Skin of body (tissue), 2 donors: ENCODE measurements around a stretch of chr16.

GRCh38 chr16:85288958-85289284 lies 176.6 kb upstream of the CIBAR2 start:
- RAMPAGE, long total RNA = no peak

GRCh38 chr16:85309810-85310983 lies 197.9 kb upstream of the CIBAR2 start:
- RAMPAGE, long total RNA = no peak

- RAMPAGE, long total RNA = no peak
These were observed 221.2 kb upstream of the GSE1 start for GRCh38 chr16:85391634-85392511.

GRCh38 chr16:85431016-85431638 lies 182.0 kb upstream of the GSE1 start:
- RAMPAGE, long total RNA = no peak

- RAMPAGE, long total RNA = no peak
These were observed 176.4 kb upstream of the GSE1 start for GRCh38 chr16:85436606-85437242.

DNA sequence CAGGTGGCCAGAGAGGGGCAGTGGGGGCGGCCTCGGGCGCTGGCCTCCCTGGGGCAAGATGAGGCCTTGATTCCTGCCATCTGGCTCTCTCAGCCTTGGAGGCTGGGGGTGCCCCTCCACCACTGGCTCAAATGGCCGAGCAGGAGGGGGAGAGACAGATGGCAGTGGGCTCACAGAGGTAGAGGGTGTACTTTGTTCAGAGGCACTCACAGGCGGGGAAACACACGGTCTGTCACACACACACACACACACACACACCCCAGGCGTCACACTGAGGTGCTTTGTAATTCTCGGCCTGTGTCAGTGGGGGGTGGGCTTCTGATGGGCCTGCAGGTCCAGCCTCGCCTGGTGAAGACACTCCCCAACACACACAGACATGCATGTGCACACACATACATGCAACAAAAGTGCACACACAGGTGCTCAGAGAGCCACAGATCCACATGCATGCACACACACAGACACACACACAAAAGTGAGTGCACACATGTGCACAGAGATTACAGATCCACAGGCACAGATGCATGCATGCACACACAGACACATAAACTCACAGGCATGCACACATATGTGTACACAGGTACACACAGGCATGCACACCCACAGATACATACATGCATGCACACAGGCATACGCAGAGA lies 173.7 kb upstream of the GSE1 start:
- RAMPAGE, long total RNA = no peak

GRCh38 chr16:85458705-85459303 lies 154.3 kb upstream of the GSE1 start:
- RAMPAGE, long total RNA = no peak

- RAMPAGE, long total RNA = no peak
These were observed 132.4 kb upstream of the GSE1 start for GRCh38 chr16:85480728-85481131.

GRCh38 chr16:85555197-85555619 lies 57.9 kb upstream of the GSE1 start:
- RAMPAGE, long total RNA = no peak

DNA sequence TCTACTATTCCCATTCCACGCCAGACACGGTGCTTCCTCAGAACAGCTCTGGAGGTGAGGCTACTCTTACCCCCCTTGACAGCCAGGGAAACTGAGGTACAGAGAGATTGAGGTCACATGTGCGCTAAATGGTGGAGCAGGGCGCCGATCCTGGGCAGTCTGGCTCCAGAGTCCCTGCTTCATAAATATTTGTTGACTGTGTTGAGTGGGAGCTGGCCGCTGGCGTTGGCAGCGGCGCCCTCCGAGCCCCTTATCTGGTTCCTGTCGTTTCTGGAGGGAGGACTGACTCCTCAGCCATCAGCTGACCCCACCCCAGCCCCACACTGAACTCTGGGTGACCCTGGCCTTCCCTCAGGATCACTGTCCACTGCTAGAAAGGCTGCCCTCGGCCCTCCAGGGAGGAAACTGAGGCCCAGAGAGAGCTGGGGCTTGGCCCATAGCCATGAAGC lies 51.9 kb upstream of the GSE1 start:
- RAMPAGE, long total RNA = no peak

GRCh38 chr16:85562029-85563183 lies 50.7 kb upstream of the GSE1 start:
- RAMPAGE, long total RNA = no peak

- RAMPAGE, long total RNA = no peak
These were observed 44.6 kb upstream of the GSE1 start for GRCh38 chr16:85568320-85569214.

DNA sequence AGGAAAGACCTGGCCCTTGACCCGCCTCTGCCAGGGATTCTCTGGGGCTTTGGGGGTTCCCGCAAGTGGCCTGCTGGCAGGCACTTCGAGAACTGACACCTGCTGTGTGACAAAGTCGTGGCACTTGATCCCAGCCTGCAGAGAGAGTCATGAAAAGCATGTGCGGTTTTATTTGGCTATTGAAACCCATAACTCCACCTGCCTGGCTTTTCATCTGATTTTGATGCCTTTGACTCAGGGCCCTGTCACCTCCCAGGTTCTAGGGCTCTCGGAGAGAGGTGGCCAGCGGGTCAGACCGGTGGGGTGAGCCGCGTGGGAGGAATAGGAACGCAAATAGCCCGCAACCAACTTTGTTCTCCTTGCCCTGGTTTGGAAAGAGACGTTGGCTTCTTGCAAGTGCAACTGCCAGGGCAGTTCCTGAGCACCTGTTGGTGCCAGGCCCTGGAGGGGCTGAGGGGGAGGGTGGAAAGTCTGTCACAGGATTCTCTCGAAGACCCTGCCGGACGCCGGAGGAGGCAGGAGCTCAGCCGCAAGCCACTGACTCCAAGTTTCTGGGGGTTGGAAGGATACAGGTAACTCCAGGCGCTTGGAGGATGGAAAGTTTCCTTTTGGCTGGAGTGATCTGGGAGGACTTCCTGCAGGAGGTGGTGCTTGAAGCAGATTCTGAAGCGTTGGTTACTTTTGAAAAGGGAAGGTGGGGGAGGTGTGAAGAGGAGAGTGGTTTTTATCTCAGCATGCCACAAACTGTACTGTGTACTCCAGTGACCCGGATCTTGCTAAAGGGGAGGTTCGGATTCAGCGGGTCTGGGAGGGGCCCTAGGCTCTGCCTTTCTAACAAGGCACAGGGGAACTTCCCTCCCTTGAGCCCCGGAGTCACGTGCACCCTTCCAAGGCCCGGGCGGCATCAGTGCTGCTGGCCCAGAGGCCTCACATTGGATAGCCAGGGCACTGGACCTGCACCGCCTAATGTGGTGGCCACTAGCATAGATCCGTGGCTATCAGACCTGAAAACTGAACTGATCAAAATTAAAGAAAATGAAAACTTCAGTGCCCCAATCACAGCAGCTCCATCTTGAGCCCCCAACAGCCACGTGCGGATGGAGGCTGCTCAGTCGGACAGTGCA lies 42.4 kb upstream of the GSE1 start:
- RAMPAGE, long total RNA = no peak

- RAMPAGE, long total RNA = no peak
These were observed 39.6 kb upstream of the GSE1 start for GRCh38 chr16:85573528-85573877.

GRCh38 chr16:85624407-85625436 lies 11.6 kb downstream of the GSE1 start:
- RAMPAGE, long total RNA = no peak

DNA sequence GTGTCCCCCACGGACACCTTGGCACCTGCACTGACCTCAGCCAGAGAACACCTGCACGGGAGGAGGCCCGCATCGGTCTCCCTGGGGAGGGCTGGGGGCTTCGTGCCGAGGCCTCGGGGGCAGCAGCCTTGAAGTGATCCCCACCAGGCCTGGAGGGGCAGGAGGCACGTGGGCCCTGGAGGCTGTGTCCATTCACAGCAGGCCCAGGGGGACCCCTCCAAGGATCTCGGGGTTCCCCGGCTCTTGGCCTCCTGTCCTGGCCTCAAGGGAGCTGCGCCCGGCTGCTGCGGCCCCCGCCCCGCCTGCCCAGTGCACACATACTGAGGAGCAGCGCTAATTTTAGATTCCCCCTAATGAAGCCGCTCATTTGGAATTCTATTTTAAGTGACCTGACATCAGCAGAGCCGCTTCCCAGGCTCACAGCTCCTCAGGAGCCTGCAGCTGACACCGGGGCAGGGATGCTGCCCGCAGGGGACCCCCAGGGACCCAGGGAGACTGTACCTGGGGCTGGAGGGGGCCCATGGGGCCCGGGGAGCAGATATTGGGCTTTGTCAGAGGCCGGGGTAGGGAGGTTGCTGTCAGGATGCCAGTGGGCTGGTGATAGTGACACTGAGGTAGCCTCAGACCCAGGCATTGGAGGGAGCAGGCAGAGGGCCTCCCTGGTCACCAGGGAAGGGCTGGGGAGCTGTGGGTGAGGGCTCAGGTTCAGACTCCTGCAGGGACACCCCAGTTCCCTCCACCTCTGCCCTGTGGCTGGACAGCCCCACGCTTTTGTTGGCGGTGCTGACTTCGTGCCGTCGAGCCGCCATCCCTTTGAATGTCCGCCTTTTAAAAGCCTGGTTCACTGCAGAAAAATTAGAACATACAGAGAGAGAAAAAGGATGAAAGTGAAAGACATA lies 15.0 kb downstream of the GSE1 start:
- RAMPAGE, long total RNA = no peak

- RAMPAGE, long total RNA = no peak
These were observed 31.6 kb downstream of the GINS2 start for GRCh38 chr16:85657033-85657694.

- RAMPAGE, long total RNA = no peak
These were observed 15.5 kb downstream of the GINS2 start for GRCh38 chr16:85673075-85673766.

- RAMPAGE, long total RNA = no peak
These were observed 14.2 kb downstream of the GINS2 start for GRCh38 chr16:85674448-85675132.

DNA sequence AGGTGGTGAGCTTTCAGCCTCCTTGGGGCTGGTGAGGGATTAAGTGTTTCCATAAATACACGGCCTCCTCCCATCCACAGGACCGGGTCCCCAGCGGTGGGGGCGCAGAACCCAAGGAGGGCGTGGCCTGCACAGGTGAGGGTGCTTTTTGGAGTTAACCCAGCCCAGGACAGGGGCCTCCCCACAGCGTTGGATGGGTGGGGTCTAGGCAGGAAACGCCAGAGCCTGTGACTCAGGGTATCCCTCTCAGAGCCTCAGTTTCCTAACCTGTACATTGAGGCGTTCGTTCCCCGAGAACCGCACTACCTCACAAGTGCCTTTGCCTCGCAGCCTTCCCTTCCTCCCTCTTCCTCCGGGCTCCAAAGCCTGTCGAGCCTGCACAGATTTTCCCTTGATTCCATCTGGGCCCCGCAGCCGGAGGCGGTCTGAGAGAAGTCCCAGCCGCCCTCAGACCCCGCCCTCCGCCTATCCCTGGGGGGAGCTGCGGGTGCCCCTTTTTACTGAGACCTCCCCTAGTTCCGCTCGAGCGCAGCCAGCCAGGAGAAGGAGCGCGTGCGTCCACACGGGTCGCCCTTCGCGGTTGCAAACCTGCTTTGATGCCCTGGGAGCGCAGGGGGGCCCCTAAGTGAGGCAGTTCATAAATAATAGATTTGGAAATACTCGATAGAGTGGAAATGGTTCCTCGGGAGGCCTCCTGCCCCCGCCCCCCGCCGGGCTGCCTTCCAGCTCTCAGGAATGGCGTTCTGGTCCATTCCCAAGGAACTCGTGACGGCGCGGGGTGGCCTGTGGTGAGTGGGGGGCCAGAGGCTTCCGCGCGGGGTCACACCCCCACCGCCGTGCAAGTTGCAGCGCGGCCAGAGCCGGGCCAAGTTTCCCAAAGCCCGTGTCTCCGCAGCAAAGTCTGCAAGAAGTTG lies 791 bp downstream of the C16orf74 start:
- RAMPAGE, long total RNA = no peak